AG09309 (cell line): ENCODE measurements around a stretch of chr22.

- RRBS: no CpG with 5 or more reads among the region's 9 CpGs
Measured at GRCh38 chr22:24539790-24540442, 15.0 kb downstream of the GUCD1 start.

DNA sequence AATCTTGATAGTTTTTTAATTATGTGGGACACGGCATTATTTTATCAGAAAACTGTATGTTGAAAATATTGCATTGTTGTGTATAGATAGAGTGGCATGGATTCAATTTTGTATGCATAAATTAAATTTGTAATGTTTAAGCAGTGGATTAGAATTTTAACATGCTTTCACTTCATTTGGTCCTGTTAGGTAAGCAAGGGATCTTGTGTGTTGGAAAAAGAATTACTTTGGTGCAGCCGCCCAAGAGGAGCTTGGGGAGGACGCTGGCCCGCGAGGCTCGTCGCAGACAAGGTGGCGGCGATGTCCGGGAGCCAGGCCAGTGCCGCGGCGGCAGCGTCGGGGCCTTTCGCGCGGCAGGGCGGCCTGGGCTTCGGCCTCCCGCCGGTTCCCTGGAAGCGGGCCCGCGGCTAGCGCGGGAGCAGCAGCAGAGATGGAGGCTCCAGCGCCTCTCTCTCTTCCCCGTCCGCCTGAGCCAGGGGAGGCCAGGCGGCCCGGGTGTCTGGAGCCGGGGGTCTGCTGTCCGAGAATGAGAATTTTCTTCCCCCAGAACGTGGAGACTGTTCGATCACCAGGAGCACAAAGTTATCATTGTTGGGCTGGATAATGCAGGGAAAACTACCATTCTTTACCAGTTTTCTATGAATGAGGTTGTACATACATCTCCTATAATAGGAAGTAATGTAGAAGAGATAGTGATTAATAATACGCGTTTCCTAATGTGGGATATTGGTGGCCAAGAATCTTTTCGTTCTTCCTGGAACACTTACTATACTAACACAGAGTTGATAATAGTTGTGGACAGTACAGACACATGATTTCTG is 82.8 kb downstream of the GGT1 start:
- RRBS: 7% methylated on average over 12 of the region's 39 CpGs

GRCh38 chr22:24695770-24696381 is 78.6 kb downstream of the PIWIL3 start:
- RRBS: no CpG with 5 or more reads among the region's 8 CpGs

DNA sequence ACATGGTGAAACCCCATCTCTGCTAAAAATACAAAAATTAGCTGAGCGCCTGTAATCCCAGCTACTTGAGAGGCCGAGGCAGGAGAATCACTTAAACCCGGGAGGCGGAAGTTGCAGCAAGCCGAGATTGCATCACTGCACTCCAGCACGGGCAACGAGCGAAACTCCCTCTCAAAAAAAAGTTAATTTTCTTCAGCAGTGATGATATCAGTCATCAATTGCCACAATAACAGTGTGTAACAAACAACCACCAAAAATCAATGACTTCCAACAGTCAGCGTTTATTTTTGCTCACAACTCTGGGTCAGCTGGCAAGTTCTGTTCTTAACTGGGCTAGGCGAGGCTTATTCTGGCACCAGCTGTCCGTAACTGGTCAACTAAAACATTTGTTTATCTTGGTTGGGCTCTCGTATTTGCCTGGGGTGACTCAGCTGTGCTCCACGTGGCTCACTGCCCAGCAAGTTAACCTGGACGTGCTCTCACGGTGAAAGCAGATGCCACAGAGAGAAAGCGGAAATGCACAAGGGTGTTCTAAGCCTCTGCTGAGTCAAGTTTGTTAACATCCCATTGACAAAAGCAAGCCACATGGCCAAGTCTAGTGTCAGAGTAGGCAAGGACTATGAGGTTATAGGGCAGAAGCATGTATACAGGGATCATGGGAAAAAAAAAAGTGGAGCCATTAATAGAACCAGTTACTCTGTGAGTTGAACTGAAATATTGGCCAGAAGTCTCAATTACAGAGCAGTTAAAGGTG is 52.1 kb downstream of the LHFPL7 start:
- RRBS: no CpG with 5 or more reads among the region's 16 CpGs

GRCh38 chr22:24943019-24943546 is 3.4 kb downstream of the LHFPL7 start:
- RRBS: no CpG with 5 or more reads among the region's 9 CpGs

- RRBS: no CpG with 5 or more reads among the region's 22 CpGs
Measured at GRCh38 chr22:24975941-24976921, 23.7 kb downstream of the KIAA1671 start.

DNA sequence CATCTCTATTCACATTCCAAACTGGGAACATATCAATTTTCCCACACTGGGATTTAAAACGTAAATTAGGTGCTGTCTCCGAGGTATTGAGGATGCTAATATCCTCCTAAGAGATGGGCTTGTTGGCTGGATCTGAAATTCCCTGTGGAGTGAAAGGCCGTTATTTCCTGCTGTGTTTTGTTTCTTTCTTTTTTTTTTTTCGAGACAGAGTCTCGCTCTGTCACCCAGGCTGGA is 32.6 kb downstream of the KIAA1671 start:
- RRBS: no CpG with 5 or more reads among the region's 5 CpGs

DNA sequence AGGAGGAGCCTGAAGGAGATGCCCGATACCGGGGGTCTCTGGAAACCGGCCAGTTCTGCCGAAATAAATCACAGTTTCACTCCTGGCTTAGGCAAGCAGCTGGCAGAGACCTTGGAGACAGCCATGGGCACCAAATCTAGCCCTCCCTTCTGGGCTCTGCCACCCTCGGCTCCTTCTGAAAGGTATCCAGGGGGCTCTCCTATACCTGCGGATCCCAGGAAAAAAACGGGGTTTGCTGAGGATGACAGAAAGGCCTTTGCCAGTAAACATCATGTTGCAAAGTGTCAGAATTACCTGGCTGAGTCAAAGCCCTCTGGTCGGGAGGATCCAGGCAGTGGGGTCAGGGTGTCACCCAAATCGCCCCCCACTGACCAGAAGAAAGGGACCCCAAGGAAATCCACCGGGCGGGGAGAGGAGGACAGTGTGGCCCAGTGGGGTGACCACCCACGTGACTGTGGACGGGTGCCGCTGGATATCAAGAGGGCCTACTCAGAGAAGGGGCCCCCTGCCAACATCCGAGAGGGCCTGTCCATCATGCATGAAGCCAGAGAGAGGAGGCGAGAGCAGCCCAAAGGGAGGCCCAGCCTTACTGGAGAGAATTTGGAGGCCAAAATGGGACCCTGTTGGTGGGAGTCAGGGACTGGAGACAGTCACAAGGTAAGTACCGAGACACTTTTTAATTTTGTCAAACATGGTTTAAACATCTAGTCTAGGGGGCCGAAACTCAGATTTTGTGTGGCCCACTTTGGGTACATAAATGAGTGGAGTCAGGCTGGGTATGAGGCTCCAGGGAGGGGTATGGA is 88.6 kb downstream of the KIAA1671 start:
- RRBS: no CpG with 5 or more reads among the region's 18 CpGs

GRCh38 chr22:25081204-25081788 is 118.4 kb upstream of the CRYBB3 start:
- RRBS: no CpG with 5 or more reads among the region's 6 CpGs

DNA sequence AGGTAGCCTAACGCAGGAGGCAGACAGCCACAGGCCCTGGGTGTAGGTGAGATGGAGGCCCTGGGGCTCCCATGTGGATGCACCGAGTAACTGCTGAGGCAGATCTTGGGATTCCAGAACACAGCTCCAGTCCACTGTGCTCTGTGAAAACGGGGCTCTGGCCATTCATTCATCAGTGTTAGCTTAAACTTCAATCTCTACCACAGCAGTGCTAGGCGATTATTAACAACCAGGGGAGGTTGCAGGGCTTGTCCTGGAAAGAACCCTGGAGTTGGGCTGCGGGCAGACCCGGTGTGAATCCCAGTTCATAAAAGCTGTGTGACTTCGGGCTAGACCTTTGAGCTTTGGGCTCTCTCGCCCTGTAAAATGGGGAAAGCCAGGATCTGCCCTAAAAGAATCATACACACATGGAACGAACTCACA is 15.7 kb upstream of the CRYBB3 start:
- RRBS: no CpG with 5 or more reads among the region's 9 CpGs

GRCh38 chr22:25343210-25344041 is 124.0 kb downstream of the CRYBB2 start:
- RRBS: no CpG with 5 or more reads among the region's 15 CpGs

- RRBS: no CpG with 5 or more reads among the region's 7 CpGs
Measured at GRCh38 chr22:25357520-25358045, 138.1 kb downstream of the CRYBB2 start.

DNA sequence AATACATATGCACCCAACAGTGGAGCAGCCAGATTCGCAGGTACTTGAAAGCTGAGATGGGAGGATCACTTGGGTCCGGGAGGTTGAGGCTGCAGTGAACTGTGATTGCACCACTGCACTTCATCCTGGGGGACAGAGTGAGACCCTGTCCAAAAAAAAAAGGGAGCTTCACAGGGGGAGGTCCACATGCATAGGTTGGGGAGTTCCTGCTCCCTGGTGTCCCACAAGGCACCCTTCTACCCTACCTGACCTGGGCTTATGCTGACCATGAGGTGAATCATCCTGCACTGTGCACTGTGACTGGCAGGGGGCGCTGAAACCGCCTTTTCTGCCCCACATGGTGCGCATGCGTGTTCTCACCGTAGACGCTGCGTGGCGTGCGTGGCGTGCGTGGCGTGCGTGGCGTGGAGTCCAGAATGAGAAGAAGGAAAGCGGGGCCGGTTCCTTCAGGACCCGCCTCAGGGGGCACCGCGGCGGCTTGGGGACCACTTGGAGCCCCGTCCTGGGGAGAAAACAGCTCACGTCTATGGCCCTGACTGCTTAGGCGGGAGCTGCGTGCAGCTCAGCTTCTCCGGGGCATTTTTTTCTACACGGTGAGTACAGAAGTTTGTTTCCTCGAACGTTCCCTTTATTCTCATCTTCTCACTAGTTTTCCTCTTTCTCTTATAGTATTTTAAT is 116.6 kb upstream of the GRK3 start:
- RRBS: no CpG with 5 or more reads among the region's 30 CpGs

GRCh38 chr22:25748501-25749184 is 6.7 kb downstream of the MYO18B start:
- RRBS: no CpG with 5 or more reads among the region's 5 CpGs

DNA sequence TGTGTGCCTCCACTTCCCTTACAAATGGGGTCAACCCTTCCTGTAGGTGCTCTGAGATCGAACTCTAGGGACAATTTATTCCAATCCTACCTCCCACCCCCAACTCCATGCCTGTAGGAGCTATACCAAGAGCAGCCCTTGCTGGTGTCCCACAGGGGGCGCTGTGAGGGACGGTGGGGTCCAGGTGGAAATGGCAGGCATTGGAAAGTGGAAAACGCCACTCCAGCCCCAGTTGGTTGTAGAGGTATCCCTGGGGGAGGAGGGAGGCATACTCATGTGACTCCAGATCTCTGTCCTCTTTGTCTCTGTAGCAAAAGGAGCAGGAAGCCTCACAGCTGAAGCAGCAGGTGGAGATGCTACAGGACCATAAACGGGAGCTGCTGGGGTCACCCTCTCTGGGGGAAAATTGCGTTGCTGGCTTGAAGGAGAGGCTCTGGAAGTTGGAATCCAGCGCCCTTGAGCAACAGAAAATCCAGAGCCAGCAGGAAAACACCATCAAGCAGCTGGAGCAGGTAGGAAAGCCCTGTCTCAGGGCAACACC is 161.4 kb downstream of the MYO18B start:
- RRBS: no CpG with 5 or more reads among the region's 7 CpGs

- RRBS: no CpG with 5 or more reads among the region's 6 CpGs
Measured at GRCh38 chr22:26088800-26088999, 80.6 kb upstream of the SEZ6L start.

GRCh38 chr22:26311649-26312090 is 117.4 kb upstream of the ASPHD2 start:
- RRBS: no CpG with 5 or more reads among the region's 12 CpGs

DNA sequence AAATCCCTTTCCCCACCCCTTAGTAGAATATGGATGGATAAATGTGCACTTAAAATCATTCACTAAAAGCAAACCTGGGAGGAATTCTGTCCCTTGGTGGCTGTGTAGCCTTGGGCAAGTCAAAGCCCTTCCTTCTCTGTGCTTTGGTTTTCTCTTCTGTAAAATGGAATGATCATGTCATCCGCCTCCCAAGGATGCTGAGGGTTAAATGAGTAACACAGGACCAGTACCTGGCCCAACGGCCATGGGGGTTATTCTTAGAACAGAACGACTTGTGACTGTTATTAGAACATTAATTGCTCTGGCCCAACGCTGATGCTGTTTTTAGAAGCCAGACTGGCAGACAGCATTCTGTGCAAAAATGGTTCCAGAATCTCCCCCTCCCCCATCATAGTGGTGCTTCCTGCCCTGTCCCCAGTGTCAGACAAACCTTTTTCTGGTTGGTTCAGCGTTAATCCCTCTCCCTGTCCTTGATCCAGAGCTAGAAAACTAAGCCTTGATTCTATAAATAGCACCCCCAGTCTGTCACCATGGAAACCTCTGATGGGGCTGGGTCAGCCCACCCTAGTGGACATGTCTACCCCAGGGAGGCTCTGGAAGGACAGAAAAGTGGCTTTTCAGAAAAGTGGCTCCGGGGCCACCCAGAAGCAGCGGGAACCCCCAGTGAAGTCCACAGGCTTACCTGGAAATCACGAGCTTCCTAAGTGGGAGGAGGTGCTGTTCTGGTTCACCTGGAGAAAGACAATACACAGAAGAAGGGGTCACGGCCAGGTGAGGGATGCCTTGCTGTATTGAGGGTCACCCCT is 15.5 kb upstream of the TFIP11 start:
- RRBS: no CpG with 5 or more reads among the region's 9 CpGs

DNA sequence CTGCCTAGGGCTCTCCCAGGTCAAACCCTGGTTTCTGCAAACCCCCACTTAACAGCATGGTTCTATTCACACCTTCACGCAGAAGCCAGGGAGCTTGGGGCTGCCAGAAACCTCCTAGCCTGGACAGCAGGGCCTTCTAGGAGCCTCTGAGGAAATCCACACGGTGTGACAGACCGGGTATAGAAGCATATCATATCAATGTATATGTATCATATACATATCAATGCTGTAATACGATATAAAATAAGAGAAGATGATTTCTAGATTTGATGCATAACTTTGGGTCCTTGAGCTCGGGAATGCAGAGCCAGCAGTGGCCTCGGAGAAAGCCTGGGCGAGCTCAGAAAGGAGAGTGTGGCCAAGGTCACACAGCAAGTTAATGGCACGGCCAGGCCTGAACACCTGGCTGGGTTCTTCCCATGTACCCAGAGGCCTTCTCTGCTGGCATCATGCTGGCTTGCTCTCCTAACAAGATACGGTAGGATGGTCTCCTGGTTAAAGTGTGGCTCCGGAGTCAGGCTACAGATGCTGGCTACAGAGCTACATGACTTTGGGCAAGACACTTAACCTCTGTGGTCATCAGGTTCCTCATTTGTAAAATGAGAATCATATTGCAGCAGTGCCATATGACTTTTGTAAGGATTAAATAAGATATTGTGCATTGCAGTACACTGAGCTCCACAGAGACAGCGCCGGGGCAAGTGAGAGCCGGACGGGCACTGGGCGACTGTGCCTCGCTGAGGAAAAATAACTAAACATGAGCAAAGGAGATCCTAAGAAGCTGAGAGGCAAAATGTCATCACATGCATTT is 30.0 kb downstream of the TPST2 start:
- RRBS: no CpG with 5 or more reads among the region's 16 CpGs

DNA sequence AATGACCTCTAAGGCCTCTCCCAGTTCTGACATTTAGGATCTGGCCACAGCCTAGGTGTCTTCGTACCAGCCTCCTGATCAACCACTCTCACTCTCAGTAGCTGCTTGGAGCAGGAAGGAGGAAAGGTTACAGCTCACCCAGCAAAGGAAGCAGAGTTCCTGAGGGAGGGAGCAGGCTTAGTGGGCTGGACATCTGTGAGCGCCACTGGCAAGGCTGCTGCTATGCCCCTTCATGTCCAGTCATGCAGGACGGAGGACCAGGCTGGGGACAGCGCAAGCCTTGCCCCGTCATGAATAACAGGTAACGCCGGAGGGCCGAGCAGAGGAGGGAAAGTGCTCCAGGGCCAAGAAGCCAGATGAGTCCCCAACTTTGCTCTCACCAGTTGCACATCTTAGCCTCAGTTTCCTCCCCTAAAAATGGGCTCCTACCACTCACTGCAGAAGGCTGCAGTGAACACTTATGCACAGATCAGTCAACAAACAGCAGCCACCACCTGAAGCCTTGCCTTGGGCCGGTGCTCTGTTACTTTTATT is 25.7 kb downstream of the TPST2 start:
- RRBS: no CpG with 5 or more reads among the region's 9 CpGs